AG04450 (cell line): ENCODE measurements around a stretch of chr1.

GRCh38 chr1:9251320-9252217, 17.0 kb downstream of the H6PD start:
- CAGE, long polyA plus RNA, result no peak
- RRBS, result 82% methylated on average over 5 of the region's 16 CpGs

GRCh38 chr1:9263323-9263815, 28.8 kb downstream of the H6PD start:
- CAGE, long polyA plus RNA, result no peak
- RRBS, result no CpG with 5 or more reads among the region's 22 CpGs

DNA sequence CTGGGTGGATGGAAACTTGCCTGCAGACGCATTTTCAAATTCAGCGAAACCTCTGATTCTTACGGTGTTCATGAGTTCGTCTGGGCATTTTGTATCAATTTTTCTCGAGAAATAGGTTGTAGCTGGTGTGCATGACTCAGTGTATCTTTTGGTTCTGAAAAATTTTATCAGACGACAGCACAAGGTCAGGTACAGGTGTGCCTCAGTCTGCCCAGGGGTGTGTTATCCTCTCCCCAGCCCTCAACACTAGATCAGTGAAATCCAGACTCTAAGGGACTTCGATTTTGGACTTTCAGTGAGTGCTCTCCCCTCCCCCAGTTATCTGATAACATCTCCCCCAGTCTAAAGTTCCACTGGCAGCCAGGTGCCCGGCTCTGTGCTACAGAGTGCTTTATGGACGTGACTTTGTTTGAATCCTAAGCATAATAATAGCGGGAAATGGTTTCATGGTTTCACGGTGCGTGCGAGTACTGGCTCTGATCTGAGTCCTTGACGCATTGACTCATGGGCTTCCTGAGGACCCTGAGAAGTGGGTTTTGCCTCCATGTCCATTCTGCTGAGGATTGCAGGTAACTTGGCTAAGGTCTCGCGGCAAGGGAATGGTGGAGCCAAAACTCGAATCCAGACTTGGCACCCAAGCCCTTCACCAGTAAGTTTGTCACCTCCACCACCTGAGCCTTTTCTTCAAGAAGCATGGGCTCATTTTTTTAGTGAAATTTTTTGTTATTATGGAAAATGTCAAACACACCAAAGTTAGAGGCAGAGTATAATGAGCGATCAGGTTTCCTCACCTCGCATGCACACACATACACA, 3.2 kb downstream of the SPSB1 start:
- CAGE, long polyA plus RNA, result no peak
- RRBS, result no CpG with 5 or more reads among the region's 19 CpGs

- CAGE, long polyA plus RNA, result no peak
- RRBS, result no CpG with 5 or more reads among the region's 8 CpGs
These were observed 7.3 kb downstream of the SPSB1 start for GRCh38 chr1:9299951-9300467.

- CAGE, long polyA plus RNA, result no peak
- RRBS, result no CpG with 5 or more reads among the region's 12 CpGs
These were observed 92.1 kb upstream of the SLC25A33 start for GRCh38 chr1:9447086-9447669.

DNA sequence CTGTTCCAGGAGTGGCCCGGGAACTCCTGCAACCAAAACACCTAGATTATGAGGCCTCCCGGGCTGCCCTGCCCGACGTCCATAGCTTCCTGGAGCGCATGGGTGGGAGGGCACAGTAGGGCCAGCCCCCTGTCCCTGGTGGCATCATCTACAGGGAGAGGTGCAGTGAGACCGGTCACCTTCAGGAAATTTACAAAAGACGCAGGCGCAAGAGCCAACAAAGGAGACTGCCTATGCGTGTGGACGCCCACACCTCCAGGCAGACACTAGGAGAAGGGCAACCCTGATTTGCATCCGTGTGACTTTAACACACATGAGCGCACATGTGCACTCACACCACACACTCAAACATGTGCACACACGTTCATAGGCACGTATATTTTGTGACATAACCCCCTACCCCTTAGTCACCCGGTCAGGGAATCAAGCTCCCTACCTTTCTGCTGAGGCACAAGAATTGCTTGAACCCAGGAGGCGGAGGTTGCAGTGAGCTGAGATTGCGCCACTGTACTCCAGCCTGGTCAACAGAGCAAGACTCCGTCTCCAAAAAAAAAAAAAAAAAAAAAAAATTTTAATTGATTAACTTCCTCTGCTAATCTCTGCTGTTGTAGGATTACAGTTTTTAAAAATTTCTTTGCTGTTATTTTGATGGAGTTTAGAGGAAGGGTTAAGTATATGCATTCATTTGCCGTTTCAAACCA, 84.7 kb upstream of the SLC25A33 start:
- CAGE, long polyA plus RNA, result no peak
- RRBS, result 90% methylated on average over 4 of the region's 19 CpGs

- CAGE, long polyA plus RNA, result no peak
- RRBS, result no CpG with 5 or more reads among the region's 9 CpGs
These were observed 4.7 kb downstream of the TMEM201 start for GRCh38 chr1:9593317-9593945.

DNA sequence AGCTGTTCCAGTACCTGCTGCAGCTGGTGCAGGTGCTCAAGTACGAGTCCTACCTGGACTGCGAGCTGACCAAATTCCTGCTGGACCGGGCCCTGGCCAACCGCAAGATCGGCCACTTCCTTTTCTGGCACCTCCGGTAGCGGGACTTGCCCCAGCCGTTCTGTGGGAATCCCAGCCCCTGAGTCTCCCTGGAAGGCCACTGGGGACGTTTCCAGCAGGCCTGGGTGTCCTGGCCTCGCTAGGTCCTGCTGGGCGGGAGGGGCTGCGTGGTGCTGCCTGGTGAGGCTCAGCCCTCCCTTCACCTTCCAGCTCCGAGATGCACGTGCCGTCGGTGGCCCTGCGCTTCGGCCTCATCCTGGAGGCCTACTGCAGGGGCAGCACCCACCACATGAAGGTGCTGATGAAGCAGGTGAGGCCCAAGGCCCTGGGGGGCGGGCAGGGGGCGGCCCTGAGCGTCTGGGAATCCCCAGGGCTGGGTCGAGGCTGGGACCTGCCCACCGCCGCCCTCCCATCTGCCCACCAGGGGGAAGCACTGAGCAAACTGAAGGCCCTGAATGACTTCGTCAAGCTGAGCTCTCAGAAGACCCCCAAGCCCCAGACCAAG, 70.0 kb downstream of the PIK3CD start:
- CAGE, long polyA plus RNA, result no peak
- RRBS, result 95% methylated on average over 4 of the region's 25 CpGs

DNA sequence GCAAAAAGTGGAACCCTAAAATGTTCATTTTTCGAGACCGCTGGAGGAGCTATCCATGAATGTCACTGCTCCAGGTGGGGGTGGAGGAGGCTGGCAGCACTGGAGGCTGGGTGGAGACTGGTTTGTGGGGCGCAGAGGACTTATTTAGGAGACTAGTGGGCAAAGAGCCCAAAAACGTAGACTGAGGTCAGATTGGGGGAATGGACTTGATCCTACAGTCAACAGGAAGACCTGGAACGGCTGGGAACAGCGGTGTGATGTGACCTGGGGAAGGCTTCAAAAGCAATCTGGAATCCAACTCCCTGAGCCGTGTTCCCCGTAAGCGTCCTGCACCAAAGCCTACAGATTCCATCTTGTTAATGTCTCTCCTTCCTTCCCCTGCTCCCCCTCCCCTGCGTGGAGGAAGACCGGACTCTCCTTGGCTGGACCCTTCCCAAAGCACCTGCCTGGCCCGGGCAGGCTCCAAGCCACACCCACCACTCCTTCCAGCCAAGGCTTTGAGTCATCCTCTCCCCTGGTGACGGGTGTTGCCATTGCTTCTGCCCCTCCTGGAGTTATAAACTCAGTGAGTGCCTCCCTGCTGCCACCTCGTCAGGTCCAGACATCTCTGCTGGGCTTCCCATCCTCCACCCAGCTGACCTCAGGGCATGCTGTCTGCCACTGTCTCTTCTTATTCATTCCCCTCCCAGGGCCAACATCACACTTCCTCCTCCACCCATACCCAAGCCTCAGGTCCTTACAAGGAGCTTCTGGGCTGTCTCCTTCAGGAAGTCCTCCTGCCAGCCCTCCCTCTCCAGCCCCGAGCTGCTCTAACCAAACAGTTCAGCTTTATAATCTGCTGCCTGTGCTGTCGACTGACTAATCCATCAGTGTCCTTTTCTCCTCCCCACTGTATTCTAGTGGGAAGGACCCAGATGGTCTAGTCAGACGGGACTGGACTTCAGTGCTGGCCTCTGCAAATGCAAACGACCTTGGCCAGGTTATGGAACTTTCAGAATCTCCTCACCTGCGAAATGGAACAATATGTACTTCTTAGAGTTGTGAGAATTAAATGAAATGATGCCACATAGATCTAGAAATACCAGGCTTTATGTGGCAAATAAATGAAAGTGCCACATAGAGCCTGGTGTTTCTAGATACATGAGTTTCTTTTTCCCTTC, 1.7 kb upstream of the CLSTN1 start:
- CAGE, long polyA plus RNA, result no peak
- RRBS, result no CpG with 5 or more reads among the region's 19 CpGs

- CAGE, long polyA plus RNA, result no peak
- RRBS, result 8% methylated on average over 6 of the region's 20 CpGs
These were observed 12.0 kb upstream of the CLSTN1 start for GRCh38 chr1:9835474-9836433.

GRCh38 chr1:9910452-9911530, 722 bp upstream of the CTNNBIP1 start:
- CAGE, long polyA plus RNA, result no peak
- RRBS, result 2% methylated on average over 19 of the region's 51 CpGs

GRCh38 chr1:10028832-10029369, 3.9 kb upstream of the UBE4B start:
- CAGE, long polyA plus RNA, result no peak
- RRBS, result no CpG with 5 or more reads among the region's 33 CpGs

DNA sequence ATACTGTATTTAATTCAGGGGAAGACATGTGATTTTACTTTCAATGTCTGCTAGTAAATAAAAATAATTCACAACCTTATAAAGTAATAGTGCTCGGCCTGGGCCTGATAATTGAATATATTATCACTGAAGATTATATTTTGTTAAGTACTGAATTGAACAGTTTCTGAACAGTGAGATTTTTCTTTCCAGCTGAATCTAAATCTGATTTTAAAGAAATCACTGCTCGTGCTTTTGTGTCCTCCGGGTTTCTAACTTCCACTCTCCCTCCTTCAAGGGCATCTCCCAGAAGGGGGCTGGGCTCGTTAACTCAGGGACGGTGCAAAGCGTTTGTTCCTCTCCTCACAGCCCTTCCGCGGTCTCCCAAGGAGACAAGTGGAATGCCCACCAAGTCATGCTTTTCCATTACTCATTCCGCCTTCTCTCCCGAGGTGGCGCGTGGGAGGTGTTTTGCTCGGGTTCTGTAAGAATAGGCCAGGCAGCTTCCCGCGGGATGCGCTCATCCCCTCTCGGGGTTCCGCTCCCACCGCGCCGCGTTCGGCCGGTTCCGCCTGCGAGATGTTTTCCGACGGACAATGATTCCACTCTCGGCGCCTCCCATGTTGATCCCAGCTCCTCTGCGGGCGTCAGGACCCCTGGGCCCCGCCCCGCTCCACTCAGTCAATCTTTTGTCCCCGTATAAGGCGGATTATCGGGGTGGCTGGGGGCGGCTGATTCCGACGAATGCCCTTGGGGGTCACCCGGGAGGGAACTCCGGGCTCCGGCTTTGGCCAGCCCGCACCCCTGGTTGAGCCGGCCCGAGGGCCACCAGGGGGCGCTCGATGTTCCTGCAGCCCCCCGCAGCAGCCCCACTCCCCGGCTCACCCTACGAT, 591 bp upstream of the KIF1B start:
- CAGE, long polyA plus RNA, result no peak
- RRBS, result 2% methylated on average over 7 of the region's 51 CpGs

GRCh38 chr1:10415118-10415791, 15.0 kb upstream of the CENPS start:
- CAGE, long polyA plus RNA, result no peak
- RRBS, result no CpG with 5 or more reads among the region's 5 CpGs

DNA sequence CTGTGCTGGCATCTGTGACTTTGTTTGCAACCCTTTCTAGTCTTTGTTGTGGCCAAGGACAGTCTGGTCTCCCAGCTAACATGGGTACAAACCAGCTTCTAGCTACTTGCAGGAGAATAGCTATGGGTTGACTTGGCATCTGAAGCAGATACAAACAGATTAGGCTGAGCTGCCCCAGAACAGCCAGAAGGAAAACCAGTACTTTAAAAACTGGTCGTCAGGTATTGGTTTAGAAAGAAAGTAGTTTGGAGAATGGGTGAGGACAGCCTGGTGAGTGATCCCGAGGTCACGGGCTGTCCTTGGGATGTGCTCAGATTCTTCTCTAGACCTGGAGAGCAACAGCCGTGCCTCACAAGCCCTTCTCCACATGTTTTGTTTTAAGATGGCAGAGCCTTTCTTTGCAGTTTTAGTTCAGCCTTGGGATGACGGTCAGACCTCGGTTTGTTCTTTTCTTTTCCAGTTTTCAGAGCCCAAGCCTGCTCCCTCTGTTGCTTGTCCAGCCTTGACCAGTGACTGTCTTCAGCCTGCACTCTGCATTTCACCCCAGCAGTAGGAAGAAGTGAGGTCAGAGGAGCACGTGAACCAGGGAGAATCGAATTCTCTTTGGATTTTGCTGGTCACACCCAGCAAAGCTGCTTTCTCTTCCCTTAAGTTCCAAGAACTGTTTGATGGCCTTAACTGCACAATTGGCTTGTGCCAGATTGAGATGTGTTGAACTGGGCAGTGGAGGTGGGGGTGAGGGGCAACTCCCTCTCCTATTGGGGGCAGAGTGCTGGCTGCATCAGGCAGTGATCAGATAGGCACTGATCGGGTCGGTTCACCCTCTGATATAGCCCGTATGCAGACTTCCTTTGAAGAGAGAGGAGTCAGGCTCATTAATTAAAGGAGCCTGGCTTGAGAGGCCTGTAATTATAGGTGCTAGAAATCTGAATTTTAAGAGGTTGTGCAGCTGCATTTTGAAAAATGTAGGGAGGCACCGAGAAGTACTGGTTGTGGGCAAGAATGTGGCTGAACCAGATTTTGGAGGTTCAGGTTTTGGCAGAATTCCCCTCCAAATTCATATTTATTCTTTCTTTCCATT, 42.2 kb downstream of the PEX14 start:
- CAGE, long polyA plus RNA, result no peak
- RRBS, result no CpG with 5 or more reads among the region's 12 CpGs

DNA sequence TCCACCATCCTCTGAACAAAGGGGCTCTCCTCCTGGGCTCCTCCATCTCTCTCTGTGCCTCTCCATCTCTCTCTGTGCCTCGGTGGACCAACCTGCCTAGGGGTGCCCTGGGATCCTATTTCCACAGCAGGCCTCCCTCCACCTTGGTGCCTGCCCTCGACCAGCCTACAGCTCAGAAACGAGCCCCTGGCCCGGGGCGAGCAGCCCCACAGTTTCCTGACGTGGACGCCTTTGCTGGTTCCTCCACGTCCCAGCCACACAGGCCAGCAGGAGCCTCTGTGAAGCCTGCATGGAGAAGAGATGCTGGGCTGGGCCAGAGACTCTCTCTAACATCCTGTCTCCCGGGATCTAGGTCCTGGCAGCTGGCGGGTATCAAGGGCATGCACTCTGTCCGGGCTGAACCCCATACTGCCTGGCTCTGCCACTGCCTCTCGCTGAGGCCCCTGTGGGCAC, 119.9 kb downstream of the CASZ1 start:
- CAGE, long polyA plus RNA, result no peak
- RRBS, result 55% methylated on average over 3 of the region's 12 CpGs

GRCh38 chr1:10704537-10704932, 91.9 kb downstream of the CASZ1 start:
- CAGE, long polyA plus RNA, result no peak
- RRBS, result 11% methylated on average over 3 of the region's 31 CpGs

- CAGE, long polyA plus RNA, result no peak
- RRBS, result no CpG with 5 or more reads among the region's 7 CpGs
These were observed 85.9 kb downstream of the CASZ1 start for GRCh38 chr1:10710562-10710961.

DNA sequence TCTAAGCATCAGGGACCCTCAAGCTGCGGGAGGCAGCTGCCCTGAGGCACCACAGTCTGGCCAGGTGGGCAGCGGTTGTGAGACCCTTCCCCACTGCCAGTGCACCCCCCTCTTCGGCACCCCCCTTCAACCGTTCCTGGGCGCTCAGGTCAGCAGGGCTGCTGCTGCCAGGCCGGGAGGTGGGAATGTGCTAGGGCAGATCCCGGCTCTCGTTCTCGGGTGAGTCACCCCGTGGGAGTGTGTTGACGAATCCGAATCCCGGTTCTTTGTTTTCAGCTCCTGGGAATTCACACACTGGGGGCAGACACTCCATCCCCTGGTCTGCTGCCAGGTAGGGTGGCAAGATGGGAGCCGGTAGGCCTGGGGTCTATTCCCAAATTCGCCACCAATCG, 28.4 kb upstream of the CASZ1 start:
- CAGE, long polyA plus RNA, result no peak
- RRBS, result 18% methylated on average over 8 of the region's 16 CpGs

- CAGE, long polyA plus RNA, result no peak
- RRBS, result no CpG with 5 or more reads among the region's 16 CpGs
These were observed 41.8 kb downstream of the C1orf127 start for GRCh38 chr1:10939995-10940536.